H7 (cell line): ENCODE measurements around the gene GREB1.

GRCh38 chr2:10269935-10270602, 32.6 kb upstream of the HPCAL1 start:
- RAMPAGE, long total RNA: no peak

GRCh38 chr2:10271781-10272311, 30.9 kb upstream of the HPCAL1 start:
- RAMPAGE, long total RNA: no peak

DNA sequence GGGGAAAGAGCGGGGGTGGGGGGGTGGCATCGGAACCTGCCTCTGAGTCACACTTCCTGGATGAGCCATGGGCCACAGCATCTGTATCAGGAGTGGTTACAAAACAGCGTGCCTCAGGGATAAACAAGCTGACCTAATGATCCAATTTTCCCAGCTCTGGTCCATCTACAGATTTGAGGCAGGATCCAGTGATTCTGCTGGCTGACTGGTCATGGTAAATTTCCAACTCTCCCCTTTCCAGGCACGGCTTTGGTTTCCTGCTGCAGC, 4.8 kb upstream of the HPCAL1 start:
- RAMPAGE, long total RNA: no peak

- RAMPAGE, long total RNA: no peak
Measured at GRCh38 chr2:10320120-10321496, 17.9 kb downstream of the HPCAL1 start.

GRCh38 chr2:10329754-10330567, 27.3 kb downstream of the HPCAL1 start:
- RAMPAGE, long total RNA: no peak

GRCh38 chr2:10400970-10401404, 47.1 kb downstream of the ODC1 start:
- RAMPAGE, long total RNA: no peak

DNA sequence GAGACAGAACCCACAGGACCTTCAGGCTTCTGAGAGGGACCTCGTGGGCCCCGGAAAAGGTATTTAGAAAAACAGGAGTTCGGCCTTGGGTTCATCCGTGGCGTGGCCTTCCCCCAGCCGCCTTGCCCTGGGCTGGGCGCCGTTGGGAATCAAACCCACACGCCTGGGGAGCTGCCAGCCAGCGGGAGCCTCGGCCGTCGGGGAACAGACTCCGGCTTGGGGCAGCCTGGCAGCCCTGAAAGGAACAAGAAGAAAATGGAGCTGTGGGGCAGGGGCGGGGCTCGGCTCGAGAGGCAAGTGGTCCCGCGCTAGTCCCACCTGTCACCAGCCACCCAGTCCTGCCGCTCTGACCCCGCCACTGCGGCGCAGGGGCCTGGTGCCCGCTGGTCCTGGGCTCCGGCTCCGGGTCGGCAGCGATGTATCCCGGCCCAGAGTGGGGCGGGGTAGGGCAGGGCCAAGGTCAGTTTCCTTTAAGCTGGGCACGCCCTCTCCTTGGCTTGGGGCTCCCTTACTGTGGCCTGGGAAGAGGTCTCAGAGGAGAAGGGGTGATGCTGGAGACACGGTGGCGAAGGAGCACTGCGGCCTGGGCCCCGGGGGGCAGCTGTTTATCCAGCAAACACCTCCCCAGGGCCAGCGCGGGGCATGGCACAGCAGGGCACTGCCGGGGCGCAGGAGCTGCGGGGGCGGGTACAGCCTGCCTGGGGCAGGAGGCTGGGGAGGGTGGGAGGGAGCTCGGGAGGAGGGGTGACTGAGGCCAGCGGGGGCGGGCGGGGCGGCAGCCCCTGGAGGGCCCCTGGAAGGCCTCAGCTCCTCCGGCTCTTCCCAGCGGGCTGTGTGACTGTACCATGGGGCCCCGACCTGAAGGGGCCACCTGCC, 15.7 kb downstream of the ODC1 start:
- RAMPAGE, long total RNA: no peak

DNA sequence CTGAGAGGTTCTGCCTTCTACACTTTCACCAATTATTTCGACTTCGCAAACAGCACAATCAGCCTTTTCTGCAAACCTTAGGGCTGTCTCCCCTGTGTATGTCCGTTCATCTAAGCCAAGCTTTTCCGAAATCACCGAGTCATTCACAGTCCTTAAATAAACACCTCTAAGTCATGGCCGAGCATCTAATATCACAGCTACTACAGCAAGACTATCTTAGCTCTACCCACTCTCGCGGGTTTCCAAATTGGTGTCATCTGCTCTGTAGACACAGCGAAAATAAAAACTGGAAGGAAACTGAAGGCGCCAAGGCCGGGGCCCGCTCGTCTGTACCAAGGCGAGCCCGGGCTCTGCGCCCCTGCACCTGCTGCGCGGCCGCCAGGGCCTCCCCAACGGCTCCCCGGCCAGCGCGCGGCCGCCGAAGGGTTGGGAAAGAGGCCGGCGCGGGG, 705 bp downstream of the ODC1 start:
- RAMPAGE, long total RNA: no peak

- RAMPAGE, long total RNA: no peak
Measured at GRCh38 chr2:10499211-10499711, 51.1 kb upstream of the ODC1 start.

GRCh38 chr2:10690284-10690769, 552 bp upstream of the NOL10 start:
- RAMPAGE, long total RNA: no peak

DNA sequence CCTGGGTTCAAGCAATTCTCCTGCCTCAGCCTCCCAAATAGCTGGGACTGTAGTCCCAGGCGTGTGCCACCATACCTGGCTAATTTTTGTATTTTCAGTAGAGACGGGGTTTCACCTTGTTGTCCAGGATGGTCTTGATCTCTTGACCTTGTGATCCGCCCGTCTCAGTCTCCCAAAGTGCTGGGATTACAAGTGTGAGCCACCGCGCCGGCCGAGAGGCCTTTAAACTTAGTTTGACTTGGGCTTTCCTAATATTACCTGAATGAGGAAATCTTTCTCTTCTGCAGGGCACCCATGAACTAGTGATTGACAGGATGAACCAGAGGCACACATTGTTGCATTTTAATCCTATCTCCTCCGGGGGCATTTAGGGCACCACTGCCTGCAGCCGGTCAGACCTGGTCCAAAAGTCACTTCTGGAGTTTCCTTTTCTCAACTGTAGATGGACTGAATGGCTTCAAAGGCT, 37.4 kb downstream of the ATP6V1C2 start:
- RAMPAGE, long total RNA: no peak

DNA sequence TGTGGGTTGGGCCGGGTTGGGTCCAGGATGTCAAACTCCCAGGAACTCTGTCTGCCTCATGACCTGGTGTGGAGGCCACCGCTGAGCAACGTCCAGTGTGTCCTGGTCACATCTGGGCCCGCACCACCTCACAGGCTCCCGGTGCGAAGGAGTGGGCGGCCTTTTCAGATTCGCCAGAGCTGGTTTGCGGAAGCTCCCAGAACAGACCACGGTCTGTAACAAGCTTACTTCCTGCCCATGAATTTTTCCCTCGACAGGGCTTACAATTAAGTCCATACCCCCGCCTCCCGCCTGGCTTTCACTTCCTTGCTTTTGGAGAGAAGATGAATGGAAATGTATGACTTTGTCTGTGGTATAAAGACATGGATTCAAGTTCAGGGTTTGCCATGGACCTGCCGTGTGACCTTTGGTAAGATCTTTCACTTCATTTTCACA, 31.2 kb upstream of the KCNF1 start:
- RAMPAGE, long total RNA: no peak

- RAMPAGE, long total RNA: no peak
Measured at GRCh38 chr2:11250745-11251449, 93.5 kb downstream of the ROCK2 start.

- RAMPAGE, long total RNA: no peak
Measured at GRCh38 chr2:11344886-11345912, 763 bp upstream of the ROCK2 start.

GRCh38 chr2:11389820-11390315, 45.4 kb upstream of the ROCK2 start:
- RAMPAGE, long total RNA: no peak

- RAMPAGE, long total RNA: no peak
Measured at GRCh38 chr2:11533852-11534362, at the start of gene GREB1. Gene GREB1, plus strand, starts transcription at chr2:11534045.

GRCh38 chr2:11554308-11554789, 20.5 kb downstream of the GREB1 start:
- RAMPAGE, long total RNA: no peak

DNA sequence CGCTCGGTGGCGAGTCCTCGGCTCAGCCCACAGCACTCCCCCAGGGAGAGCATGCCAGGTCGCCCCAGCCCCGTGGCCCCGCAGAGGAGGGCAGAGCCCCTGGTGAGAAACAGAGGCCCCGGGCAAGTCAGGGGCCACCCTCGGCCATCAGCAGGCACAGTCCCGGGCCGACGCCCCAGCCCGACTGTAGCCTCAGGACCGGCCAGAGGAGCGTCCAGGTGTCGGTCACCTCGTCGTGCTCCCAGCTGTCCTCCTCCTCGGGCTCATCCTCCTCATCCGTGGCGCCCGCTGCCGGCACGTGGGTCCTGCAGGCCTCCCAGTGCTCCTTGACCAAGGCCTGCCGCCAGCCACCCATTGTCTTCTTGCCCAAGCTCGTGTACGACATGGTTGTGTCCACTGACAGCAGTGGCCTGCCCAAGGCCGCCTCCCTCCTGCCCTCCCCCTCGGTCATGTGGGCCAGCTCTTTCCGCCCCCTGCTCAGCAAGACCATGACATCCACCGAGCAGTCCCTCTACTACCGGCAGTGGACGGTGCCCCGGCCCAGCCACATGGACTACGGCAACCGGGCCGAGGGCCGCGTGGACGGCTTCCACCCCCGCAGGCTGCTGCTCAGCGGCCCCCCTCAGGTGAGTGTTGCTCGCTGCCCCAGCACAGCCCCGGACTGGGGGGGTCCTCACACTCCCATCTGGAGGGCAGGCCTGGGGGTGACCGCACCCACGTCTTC, 51.5 kb downstream of the NTSR2 start:
- RAMPAGE, long total RNA: no peak

- RAMPAGE, long total RNA: no peak
Measured at GRCh38 chr2:11691141-11691486, 21.1 kb upstream of the NTSR2 start.

- RAMPAGE, long total RNA: no peak
Measured at GRCh38 chr2:11726222-11726971, 20.0 kb upstream of the LPIN1 start.